ENCODE measurements around the genes CIB2 and SKIC8.

DNA sequence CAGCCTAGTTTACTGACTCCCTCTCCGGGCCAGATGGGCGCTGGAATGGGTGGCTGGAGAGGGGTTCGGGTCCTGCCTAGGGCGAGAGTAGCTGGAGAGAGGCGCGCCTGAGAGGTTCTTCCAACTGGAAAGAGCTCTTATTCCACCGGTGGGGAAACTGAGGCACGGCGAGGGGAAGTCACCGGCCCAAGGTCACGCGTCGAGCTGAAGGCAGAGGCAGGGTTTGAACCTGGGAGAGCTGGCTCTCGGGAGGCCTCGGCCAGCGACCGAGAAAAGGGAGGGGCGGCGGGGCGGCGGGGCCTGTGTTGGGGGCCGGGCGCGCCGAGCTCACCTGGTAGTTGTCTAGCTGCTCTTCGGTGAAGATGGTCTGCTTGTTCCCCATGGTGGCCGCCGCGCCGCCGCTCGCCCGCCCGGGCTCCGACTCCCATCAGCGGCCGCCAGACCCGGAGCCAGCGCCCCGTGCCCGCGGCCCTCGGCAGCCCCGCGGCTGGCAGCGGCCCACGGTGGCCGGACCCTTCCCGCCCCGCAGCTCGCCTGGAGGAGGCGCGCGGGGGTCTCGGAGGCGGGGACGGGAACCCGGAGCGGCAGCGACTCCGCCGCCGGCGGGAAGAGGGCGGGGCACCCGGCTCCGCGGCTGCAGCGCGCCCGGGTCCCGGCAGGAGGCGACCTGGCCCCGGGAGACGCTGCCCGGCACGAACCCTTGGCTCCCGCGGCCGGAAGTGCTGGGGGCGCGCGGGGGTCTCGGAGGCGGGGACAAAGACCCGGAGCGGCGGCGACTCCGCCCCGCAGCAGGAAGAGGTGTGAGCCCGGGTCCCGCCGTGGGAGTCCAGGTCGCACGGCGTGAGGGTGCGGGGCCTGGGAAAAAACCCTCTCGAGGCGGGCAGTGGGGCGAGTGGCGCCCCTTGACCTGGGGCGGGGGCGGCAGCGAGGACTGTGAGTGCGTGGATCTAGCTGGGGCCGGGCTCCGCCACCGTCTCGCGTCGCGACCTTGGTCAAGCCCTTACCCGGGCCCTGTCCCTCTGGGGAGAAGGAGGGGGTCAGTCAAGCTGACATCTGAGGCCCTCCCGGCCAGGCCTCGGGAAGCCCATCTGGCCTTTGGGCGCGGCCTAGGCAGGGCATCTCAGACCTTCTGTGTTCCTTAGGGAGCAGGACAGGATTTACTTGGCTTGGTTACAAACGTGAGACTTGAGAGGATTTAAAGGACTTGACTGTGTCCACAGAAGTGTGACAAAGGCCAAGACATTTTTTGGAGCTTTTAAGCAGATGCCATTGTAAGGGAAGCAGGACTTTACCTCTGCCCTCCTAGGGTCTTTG, at the start of gene CIB2:
CIB2 (minus strand) TSS at position 612 of the 1,314 bp plus-strand sequence.
- PRO-cap: bidirectional peak, plus-strand start at position 813 of the sequence, minus-strand start at position 536 of the sequence

- PRO-cap: no peak
Observed at GRCh38 chr15:78147402-78147870, 1.7 kb upstream of the IDH3A start.

DNA sequence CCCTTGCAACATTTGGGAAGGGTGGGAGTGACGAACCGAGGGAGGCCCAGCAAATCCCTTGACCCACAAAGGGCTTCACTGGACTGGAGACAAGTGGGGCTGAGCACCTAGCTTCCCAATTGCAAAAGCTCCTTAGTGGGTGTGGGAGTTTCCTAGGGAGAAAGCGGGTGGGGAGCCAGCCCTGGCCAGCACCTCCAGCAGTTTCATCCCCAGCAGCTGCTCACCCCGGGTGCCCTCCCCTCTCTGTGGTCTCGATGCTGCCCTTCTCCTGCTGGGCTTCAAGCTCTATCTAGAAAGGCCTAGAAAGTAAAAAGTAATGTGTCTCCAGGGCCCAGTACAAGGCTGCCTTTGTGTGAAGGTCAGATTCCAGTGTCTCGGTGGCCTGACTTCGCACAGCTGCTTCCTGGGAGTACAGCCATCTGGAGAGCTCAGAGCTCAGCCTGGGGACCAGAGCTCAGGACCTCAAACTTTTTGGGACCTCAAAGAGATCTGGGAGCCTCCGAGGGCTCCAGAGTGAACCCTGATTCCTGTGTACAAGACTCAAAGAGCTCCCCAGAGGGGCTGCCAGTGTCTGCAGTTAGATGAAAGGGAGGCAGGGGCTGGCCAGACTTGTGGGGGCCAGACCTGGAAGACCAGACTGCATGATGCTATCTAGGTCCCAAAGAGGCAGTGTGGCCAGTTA, 29.4 kb downstream of the ACSBG1 start:
- PRO-cap: no peak

DNA sequence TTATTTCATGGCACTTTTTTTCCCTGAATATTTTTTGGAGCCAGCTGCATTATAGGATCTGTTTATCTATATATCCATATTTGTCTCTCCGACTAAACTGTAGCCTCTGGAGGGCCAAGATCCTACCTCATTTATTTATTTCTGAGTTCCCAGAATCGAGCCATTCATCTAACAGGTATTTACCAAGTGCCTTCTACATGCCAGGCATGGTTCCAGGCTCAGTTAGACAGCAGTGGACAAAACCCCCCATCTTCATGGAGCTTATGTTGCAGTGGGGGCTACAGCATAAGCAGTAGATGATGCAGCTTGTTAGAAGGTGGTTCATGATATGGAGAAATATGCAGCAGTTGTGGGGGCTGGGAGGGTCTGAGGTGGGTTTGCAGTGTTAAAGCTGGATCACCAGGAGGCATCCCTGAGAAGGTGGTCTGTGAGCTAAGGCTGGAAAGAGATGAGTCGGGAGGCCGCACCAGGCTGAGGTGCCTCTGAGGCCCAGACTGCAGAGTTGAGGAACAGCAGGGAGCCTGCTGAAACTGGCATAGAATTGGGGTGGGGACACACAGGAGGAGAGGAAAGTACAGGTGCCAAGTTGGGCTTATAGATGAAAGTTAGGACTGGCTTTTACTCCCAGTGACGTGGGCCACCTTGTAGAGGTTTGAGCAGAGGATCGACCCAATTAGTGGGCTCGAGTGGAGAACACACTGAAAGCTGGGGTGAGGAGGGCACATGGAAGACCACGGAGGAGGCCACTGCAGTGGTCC, 4.4 kb downstream of the DNAJA4 start:
- PRO-cap: no peak

GRCh38 chr15:78270369-78271099, 6.2 kb downstream of the DNAJA4 start:
- PRO-cap: no peak

DNA sequence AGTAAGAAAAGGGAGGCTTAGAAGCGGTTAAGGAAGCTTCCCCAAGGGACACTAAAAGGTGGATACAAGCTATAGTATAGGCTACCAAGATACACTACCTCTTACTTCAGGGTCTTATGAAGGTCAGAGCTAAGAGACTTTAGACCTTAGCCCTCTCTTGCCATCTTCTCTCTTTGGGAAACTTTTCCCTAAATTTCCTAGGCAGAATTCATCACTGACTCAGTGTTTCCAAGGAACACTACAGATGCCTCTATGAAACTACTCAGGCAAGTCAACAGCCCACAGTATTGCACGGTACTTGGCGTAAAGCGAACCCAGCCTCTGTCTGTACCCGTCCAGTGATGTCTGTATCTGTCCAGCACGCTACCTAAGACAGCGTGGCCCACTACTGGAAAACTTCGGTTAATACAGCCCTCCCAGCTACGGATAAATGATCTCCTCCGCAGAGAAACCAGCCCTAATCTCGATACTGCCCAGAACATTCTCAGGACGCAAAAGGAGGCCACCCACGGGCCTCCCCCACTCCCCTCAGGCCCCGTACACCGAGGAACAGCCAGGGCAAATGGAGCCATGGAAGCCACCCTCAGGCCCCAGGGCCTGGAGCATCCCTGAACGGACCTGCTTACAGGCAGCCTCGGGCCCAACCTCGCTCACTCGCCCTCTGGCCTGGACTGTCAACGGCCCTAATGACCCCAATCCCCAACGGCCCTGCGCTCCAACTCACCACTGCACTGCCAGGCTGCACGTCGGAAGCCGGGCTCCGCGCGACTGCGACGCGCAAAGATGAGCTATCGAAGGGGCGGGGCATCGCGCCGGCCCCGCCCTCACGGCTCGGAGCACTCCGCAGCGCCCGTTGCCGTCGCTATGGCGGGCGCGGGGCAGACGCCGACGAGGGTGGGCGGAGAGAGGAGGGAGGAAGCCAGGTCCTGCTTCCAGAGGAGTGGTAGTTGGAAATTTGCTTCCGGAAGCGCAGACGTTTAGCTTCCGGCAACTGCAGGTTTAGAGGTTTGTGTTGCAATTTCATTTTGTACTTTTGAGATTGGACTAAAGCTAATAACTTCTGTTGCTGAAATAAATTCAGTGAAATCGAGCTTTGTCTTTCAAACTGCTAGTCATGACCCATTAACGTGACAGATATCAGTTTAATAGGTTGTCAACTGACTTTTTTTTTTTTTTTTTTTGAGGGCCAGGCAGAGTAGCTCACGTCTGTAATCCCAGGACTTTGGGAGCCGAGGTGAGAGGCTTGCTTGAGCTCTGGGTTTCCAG, at the start of gene SKIC8:
SKIC8 (minus strand) TSS at position 772 of the 1,266 bp plus-strand sequence.
- PRO-cap: bidirectional peak, plus-strand start at position 881 of the sequence, minus-strand start at position 772 of the sequence

GRCh38 chr15:78448731-78449322, 10.8 kb downstream of the IREB2 start:
- PRO-cap: no peak

DNA sequence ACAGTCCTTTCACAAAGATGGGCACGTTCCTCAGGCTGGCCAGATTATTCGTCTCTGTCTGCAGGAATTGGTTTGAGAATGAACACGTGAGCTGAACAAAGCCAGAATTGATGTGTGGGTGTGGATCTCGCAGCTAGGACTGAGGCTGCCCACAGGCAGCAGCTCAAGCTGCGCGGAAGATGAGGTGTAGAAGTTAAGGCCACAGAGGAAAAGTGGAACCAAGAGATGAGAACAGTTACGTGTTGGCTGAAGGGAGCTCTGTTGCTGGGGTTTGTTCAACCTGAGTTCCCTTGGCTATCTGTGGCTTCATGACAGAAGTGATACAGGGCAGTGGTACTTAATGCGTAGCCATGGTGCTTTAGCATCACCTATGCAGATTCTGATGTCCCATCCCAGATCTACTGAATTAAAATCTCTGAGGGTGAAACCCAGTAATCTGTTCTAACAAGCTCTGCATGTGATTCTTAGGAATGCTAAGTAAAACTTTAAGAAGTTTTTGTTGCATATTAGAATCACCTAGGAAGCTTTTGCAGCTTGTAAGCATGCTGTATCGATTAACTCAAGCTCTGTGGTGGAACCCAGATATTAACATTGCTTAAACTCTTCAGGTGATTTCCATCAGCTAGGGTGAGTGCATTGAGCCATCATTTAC, 9.2 kb downstream of the PSMA4 start:
- PRO-cap: no peak

- PRO-cap: no peak
Observed at GRCh38 chr15:78552711-78553317, 12.5 kb upstream of the CHRNA5 start.

GRCh38 chr15:78565983-78566706, 825 bp downstream of the CHRNA5 start:
- PRO-cap: no peak

DNA sequence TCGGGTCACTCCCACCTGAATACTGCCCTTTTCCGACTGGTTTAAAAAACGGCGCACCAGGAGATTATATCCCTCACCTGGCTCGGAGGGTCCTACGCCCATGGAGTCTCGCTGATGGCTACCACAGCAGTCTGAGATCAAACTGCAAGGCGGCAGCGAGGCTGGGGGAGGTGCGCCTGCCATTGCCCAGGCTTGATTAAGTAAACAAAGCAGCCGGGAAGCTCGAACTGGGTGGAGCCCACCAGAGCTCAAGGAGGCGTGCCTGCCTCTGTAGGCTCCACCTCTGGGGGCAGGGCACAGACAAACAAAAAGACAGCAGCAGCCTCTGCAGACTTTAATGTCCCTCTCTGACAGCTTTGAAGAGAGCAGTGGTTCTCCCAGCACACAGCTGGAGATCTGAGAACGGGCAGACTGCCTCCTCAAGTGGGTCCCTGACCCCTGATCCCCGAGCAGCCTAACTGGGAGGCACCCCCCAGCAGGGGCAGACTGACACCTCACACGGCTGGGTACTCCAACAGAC, 79.2 kb upstream of the CHRNB4 start:
- PRO-cap: no peak

- PRO-cap: bidirectional peak, plus-strand start at chr15:78810541, minus-strand start at chr15:78810542
Observed at GRCh38 chr15:78810033-78811092, 901 bp downstream of the ADAMTS7 start.

- PRO-cap: no peak
Observed at GRCh38 chr15:78898778-78899177, 26.1 kb downstream of the MORF4L1 start.

- PRO-cap: no peak
Observed at GRCh38 chr15:78901976-78902850, 29.5 kb downstream of the MORF4L1 start.

DNA sequence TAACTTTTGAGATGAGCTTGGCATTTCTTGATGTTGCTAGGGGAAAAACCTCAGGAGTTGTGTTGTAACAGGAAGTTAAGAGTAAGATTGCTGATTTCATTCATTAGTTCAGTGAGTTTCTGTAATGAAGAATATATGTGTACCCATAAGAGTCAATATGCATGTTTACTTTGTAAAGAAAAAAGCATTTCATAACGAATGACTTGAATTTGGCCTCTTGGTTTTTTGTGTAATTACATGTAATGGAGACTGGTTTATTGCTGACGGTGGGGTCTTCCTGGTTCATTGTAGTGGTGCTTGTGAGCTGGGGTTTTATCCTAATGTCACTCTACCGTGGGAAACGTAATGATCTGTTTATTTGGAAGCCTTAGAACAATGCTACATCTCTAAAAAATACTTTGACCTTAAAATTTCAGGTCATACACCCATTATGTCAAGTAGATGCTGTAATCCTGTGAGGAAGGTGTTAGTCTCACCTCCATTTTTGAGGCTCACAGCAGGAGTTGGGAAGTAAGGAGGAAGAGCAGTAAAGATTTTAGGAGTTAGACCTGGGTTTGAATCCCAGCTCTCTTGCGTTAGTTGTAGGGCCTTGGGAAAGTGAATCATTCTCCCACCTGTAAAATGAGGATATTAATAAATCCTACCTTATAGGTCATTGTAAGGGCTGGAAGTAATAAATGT, 32.3 kb downstream of the CTSH start:
- PRO-cap: no peak

GRCh38 chr15:78965136-78965443, 20.2 kb upstream of the CTSH start:
- PRO-cap: unidirectional peak, minus-strand start at chr15:78965318

- PRO-cap: no peak
Observed at GRCh38 chr15:78995601-78996346, 50.9 kb upstream of the CTSH start.

GRCh38 chr15:79204655-79205204, 77.8 kb upstream of the ANKRD34C start:
- PRO-cap: no peak

GRCh38 chr15:79235984-79236248, 46.6 kb upstream of the ANKRD34C start:
- PRO-cap: unidirectional peak, plus-strand start at chr15:79236169

GRCh38 chr15:79896270-79896902, 428 bp downstream of the MTHFS start:
- PRO-cap: no peak